ENCODE measurements around a stretch of chr19.

GRCh38 chr19:40680750-40681110 lies 9.7 kb downstream of the NUMBL start:
- PRO-cap, result no peak

- PRO-cap, result no peak
Observed at GRCh38 chr19:40685020-40686071, 5.1 kb downstream of the NUMBL start.

DNA sequence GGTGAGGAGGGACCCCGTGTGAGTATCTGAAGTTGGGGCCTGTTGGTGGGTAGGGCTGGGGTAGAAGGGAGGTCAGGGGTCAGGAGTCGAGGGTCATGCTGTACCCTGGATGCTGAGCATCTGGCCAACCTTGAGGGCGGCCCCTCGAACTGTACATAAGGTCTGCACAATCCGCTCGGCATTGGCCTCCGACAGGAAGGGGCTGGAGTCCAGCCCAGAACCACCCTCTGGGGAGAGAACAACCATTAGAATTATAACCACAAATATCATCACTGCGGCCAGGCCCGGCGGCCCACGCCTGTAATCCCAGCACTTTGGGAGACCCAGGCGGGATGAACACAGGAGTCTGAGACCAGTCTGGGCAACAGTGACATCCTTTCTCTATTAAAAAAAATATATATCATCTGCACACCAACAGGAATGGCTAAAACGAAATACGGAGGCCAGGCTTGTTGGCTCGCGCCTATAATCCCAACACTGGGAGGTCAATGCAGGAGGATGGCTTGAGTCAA lies 11.4 kb downstream of the COQ8B start:
- PRO-cap, result unidirectional peak, plus-strand start at position 309 of the sequence

GRCh38 chr19:40741758-40742758 lies 8.2 kb downstream of the ACTMAP start:
- PRO-cap, result no peak

- PRO-cap, result no peak
Observed at GRCh38 chr19:40791309-40791708, 7.7 kb upstream of the EGLN2 start.

DNA sequence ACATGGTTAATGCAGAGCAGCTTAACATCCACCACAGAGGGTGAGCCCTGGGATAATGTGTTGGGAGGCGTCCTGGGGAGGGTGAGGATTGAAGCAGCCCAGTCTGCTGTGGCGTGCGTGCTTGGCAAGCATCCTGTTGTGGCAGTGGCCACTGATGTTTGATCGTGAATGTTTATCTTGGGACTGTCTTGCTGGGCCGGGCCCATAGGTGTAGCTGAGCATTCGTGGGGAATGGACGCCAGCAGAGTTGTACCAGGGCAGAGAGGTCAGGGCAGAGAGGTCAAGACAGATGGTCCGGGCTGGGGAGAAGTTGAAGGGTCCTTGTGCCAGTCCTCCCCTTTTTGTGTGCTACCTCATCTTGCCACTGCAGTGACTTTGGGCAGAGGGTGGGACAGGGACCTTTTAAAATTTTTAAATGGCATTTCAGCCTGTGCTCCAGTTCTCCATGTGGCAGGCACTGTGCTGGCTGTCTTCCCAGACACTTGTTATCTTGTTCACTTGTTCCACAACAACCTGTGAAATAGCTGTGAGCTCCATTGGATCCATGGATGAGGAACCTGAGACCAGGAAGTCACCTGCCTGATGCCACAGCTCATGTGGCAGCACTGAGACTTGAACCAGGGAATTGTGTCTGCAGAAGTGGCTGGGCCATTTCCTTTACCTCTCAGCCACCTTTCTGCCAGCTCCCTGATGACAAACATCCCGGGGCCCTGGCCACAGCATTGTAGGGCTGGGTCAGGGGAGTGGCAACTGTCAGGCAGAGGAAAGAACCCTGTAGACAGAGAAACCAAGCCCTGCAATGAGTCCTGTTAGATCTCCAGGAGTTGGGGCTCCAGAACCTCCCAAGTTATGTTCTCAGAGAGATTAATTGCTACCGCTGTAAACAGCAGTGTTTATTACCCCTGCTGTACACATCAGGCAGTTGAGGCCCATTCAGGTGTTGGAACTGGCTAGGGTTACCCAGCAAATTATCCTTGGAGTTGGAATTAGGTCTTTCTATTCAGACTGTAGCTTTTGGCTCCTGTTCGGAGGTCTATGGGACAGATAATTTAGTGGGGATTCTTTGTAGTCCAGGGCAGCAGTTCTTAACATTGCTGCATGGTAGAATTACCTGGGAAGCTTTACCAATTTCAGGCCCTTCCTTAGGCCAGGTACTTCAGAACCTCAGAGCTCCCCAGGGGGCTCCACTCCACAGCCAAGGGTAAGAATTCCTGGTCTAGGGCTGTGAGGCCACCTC lies 6.4 kb downstream of the EGLN2 start:
- PRO-cap, result no peak

- PRO-cap, result no peak
Observed at GRCh38 chr19:40982470-40983215, 8.4 kb upstream of the CYP2B6 start.

DNA sequence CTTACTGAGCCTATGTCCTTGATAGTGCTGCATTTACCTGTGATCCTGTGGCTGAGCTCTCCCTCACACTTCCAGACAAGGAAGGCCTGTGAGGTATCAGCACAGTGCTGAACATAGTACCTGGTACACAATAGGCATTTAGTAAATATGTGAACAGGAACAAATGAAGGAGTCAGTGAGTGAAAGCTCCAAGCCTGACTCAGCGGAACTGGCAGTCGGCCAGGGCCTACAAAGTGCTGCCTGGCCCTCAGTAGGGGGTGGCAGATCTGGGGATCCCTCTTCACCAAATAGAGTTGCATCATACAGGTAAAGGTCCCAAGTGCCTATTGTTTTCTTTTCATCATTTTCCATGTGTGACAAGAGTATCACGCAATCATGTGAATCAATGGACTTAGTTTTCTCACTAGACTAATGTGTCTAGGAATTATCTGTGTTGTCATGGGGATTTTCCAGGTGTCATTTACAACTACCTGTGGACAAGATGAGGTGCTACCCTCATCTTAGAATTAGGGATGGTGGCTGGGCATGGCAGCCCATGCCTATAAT lies 9.2 kb downstream of the CYP2B6 start:
- PRO-cap, result no peak

- PRO-cap, result no peak
Observed at GRCh38 chr19:41015096-41015835, 24.2 kb downstream of the CYP2B6 start.

- PRO-cap, result no peak
Observed at GRCh38 chr19:41167500-41168086, 25.4 kb upstream of the CYP2S1 start.

DNA sequence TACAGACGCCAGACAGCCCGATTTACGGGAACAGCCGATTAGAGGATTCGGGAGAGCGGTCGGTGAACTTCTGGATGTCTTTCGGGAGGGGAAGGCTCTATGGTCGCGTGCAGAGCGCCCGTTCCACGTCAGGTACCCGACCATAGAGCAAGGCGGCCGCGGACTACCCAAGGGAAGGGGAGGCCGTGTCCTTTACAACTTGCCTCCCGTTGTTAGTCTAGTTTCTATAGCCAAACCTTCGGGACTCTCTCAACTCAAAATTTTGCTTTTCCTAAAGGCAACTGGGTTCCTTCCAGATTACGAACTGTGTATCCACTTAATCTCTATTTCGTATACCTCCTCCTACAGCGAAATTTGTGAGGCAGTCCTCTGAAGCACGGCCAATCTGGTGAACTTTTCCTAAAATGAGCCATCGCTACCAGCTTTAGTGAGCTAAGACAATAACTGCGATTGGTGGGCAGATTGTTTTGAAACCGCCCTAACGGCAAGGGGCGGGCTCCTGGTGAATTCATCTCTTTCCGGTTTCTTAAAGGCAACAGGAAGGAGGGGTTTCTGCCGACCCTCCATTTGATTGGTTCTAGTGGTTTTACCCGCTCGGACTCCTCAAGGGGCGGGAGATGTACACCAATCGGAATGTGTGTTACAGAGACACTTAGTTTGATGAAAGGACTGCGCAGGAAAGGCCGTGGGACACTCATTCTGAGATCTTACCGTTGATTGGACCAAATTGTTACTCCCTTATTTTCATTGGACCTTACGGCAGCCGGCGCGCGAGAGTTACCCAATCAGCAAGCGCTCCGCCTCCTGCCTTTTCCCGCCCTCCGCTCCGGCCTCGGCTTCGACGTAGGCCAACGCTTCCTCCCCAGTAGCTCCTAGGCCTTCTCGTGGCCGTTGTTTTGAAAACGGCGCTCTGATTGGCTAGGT lies 558 bp upstream of the HNRNPUL1 start:
- PRO-cap, result bidirectional peak, plus-strand start at position 75 of the sequence, minus-strand start at position 72 of the sequence; bidirectional peak, plus-strand start at position 128 of the sequence, minus-strand start at position 165 of the sequence; bidirectional peak, plus-strand start at position 865 of the sequence, minus-strand start at position 318 of the sequence

GRCh38 chr19:41278649-41279348 lies 14.6 kb downstream of the HNRNPUL1 start:
- PRO-cap, result no peak

- PRO-cap, result no peak
Observed at GRCh38 chr19:41349159-41349473, 4.6 kb downstream of the TGFB1 start.

DNA sequence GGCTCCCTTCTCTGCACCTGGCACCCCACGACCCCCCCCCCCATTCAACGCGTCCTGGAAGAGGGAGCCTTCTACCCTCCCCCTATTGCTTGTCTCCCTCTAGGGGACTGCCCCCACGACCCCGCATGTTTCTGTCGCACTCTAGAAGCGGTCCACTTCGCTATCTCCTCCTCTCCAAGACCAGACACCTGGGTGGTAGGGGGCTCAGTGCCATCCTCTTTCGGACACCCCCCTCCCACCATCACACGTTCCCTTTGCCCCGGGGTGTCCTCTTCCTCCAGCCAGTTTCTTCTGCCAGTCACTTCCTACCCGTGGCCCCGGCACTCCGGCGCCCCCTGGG lies 1.4 kb downstream of the TGFB1 start:
- PRO-cap, result no peak

GRCh38 chr19:41364917-41365334 lies 977 bp upstream of the B9D2 start:
- PRO-cap, result no peak

DNA sequence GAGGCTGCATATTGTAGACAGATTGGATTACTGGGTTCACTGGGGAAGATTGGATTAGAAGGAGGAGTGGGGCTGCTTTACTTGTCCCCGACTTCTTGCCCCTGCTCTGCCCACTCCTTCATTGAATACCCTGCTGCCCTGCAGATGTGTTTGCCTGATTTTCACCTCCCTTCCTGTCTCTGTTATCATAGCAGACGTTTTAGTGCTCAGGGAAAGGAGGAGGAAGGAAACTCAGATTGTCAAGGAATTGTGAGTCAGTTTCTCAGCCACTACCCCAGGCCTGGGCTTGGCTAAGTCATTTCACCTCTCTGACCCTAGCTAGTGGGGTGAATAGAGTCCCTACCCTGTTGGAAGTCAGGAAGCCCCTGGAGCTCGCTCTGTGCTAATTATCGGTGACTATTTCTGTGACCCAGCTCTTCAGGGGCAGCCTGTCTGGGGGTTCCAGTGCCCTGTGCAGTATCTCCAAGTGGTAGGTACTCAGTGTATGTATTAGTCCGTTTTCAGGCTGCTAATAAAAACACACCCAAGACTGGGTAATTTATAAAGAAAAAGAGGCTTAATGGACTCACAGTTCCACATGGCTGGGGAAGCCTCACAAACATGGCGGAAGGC lies 3.9 kb downstream of the BCKDHA start:
- PRO-cap, result no peak

DNA sequence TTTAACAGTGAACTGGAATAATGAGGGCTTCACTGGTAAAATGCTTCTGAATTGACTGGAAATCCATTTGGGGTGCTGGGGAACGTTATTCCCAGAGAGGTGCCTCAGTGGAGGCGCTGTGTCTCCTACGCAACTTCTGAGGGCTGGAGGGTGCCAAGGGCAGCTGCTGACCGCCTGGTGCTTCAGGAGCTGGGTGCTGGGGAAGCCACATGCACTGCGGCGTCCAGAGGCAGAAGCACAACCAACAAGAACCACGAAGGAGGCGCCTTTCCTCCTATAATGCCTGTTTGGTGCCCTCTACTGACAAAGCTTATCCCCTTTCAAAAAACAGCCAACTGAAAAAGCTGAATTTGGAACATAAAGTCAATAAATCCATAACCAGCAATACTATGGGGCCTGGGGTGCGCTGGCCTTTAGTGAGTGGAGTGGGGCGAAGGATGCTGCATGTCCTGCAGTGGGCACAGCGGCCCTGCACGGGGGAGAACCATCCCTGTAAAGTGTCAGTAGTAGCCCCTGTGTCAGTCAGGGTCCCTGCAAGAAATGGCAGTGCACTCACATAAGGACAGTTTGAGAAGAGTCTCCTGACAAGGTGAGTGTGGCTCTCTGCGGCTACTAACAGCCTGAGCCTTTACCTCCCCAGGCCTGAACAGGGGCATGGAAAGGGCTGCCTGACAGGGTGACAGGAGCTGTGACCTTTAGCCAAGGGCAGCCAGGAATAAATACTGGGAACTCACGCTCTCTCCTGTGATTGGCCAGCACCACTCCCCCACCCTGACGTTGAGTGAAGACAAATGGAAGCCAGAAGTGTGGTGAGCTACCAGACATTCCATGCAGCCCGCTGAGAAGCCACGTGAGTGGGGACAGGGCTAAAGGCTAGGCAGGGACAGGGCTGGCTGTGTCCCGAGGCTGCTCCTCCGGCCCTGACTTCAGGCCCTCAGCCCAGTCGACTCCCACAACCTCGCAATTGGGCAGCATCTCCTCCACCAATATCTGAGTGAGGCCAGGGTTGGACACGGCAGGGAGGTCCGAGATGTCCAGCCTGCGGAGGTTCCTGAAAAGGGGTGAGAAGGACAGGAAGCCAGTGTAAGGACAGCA lies 4.5 kb upstream of the B3GNT8 start:
- PRO-cap, result bidirectional peak, plus-strand start at position 869 of the sequence, minus-strand start at position 648 of the sequence; unidirectional peak, plus-strand start at position 1,018 of the sequence

GRCh38 chr19:41432453-41432721 lies 5.2 kb upstream of the B3GNT8 start:
- PRO-cap, result no peak

DNA sequence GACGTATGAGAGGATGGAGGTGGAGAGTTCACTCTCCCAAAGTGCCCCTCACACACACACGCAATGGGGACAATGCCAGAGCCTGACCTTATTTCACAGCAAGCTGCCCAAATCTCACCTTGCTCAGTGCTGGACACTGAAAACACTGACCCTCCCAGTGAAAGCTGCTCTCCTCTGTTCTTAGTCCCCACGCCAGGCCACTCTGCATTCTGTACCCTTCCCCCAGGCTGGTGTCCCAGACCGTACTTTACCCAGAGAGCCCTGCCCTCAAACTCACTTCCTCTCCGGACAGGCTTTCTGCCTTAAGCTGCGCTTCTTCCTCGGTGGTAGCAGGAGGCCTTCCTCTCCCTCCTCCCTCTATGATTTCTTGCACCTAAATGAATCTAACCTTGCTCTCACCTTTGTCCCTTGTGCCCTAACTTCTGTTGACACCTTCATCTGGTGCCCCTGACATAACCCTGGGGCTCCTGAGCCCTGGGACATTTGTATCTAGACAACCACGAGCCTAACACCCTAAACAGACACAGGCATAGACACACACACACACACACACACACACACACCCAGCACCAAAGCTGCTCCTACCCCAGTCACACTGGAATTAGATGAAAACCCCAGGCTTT lies 29.6 kb upstream of the CEACAM21 start:
- PRO-cap, result unidirectional peak, minus-strand start at position 213 of the sequence

DNA sequence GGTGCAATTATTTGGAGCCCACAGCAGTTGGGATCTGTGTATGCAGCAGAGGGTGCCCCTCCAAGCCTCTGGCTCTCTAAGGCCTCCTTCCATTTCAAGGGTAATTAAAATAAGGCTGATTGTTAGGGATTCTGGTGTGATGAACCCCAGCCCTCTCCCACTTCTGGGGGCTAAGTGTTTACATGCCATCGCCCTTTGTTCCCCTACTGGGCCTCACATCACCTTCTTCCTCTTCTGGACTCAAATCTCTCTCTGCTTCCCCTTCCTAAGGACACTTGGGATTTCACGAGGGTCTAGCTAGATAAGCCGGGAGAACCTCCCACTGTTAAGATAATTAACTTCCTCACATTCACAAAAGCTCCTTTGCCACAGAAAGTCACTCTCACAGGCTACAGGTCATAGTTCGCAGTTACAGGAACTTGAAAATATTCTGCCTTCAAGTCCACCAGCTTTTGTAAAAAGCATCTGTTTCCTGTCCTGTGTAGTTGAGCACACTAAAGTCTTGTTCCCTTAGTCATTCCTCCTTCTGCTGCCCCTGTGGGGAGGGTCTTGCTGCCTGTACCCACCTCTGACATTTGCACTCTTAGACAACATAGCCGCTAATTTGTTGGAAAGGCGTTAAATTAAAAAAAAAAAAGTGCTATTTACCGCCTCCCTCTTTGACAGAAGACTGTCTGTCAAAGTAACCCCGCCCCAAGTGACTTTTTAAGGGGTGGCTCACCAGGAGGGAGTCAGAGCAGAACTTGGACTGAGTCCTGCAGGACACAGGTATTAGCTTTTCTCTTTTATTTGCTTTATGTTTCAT lies 27.0 kb upstream of the CEACAM21 start:
- PRO-cap, result bidirectional peak, plus-strand start at position 734 of the sequence, minus-strand start at position 483 of the sequence